Bronchial lymph node (tissue), 1 donor: ENCODE data around the gene SERPINB3.

- PRO-cap, result no peak
These were observed 348 bp downstream of the RNF152 start for GRCh38 chr18:61892466-61892852.

GRCh38 chr18:62437523-62438439, 85.0 kb upstream of the ZCCHC2 start:
- PRO-cap, result no peak

DNA sequence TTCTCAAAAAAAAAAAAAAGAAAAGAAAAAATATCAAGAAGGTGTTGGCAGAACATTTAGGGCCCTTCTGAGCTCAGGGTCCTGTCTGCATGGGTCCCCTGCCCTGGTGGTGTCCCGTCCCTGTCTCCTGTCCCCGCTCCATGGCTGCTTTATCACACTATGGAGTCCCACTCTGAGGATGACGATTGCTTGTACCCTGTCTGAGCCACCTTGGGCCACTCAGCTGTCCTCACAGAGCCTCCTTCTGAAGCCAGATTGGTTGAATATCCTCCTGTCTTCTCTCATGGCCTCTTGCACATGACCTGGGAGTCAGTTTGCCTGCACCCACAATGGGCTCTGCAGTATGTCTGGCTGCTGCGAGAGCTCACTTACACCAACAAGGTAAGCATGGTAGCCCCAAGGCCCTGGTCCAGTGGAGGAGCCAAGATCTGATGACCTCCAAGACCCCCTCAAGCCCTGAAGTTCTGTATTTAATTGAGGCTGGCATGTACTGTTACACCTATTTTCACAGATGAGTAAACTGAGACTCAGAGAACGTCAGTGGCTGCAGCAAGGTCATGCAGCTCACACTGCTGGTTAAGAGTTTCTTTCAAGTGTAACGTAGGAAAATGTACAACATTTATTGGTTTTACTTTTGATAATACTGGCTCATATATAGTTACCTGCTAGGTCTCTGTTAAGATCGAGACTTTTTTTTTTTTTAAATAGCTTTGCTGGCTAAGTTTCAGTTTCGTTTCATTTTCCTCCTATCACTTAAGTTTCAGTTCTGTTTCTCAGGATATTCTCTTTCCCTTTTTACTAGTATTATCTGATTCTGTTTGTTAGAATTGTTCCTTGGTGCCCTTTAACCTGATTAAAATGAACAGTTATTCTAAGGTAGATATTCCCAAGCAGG, 16.9 kb upstream of the ZCCHC2 start:
- PRO-cap, result unidirectional peak, plus-strand start at position 540 of the sequence

- PRO-cap, result no peak
These were observed 2.7 kb downstream of the ZCCHC2 start for GRCh38 chr18:62525537-62526007.

GRCh38 chr18:62544647-62545560, 22.1 kb downstream of the ZCCHC2 start:
- PRO-cap, result unidirectional peak, minus-strand start at chr18:62545194

- PRO-cap, result no peak
These were observed 37.0 kb downstream of the ZCCHC2 start for GRCh38 chr18:62559656-62560363.

- PRO-cap, result no peak
These were observed 89.3 kb downstream of the ZCCHC2 start for GRCh38 chr18:62611977-62612615.

GRCh38 chr18:62632739-62633190, 82.6 kb upstream of the PHLPP1 start:
- PRO-cap, result no peak

- PRO-cap, result no peak
These were observed 20.7 kb downstream of the PHLPP1 start for GRCh38 chr18:62735891-62736605.

DNA sequence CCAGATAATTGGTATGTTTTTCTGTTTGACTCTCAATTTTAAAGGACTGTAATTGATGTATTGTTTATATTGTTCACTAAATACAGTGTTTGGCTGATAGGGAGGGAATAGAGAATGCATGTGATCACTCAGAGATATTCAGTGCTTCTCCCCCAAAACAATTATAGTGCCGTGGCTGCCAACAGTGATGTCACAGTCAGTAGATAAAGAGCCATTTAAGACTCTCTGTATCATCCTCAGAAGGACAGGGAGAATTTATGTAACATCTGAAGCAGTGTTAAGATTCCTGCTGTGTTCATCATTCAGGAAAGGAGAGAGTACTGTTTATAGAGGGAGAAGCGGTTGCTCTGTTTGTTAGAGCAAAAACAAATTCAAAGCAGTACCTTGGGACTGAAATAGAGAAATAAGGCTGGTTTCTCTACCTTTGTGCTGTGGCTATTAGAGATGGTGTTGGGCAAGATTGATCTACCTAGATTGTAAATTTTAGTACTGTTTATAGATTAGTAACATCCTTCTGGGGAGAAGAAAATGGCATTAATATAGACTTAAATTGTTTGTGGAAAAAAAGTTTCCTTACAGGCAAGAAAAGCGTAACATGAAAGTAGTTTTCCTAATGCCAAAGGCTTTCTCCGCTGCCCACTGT, 69.8 kb downstream of the PHLPP1 start:
- PRO-cap, result no peak

DNA sequence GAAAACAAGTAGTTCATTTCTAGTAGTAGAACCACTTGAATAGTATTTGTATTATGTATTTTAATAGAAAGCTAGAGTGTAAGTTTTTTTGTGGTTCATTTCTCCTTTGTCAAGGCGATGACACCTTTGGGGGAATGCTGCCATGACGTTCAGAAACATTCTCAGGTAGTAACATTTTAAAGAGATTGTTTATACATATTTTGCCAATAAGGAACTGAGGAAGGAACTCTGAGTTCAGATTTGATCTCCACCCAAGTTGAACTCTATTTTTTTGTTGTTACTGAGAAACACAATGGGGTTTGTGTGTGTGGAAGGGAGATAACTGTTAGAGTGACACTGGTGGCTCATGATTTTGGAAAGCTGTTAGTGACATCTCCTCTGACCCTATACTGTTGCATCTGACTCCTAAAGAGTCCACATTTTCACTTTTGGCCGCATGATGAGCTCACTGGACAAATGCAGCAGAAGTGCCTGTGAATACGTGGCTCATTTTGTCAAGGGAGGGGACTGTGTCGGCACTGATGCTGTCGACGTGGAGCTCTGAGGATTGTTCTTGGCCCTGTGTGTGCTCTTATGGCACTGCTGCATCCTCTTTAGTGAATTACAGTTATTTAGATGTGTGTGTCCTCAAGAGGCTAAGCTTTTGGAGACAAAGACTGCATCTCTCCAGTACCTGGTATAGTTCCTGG, 135.2 kb downstream of the PHLPP1 start:
- PRO-cap, result no peak

GRCh38 chr18:62999365-62999779, 284.0 kb downstream of the PHLPP1 start:
- PRO-cap, result no peak

DNA sequence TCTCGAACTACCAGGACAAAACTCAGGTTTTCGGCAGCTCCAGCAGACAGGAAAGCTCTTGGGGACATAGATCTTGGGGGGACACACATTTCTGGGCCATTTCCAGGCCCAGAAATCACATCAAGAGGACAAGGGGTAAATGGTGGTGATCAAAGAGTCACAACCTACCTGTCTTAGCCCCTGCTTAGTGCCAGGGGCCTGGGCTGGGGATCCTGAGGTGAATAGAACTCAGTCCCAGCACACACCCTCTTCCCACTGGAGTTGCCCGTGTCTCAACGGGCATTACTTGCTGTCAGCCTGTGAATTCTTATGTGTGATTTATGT, 261.3 kb downstream of the BCL2 start:
- PRO-cap, result no peak

- PRO-cap, result no peak
These were observed 11.7 kb downstream of the KDSR start for GRCh38 chr18:63355160-63355892.

DNA sequence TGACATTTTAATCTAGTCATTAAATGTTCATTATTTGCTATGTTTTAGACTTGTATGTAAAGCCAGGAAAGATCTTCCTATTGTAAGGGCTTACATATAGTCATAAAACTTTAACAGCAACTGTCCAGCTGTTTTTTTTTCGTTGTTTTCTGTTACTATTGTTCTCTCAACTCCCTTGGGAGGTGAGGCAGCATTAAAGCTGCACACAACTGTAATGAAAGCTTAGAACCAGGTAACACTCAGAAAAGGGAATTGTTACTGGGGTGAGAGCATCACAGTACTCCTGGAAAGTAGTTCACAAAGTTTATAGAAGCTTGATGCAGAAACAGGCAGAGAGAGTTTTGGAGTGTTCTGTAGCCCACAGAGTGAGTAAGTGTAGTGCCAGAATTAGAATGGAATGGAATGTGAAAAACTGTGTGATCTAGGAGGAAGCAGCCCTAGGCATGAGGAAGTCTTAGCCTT, 10.7 kb downstream of the SERPINB12 start:
- PRO-cap, result no peak

- PRO-cap, result no peak
These were observed at the start of gene SERPINB3 for GRCh38 chr18:63661731-63662055. Gene SERPINB3 (minus strand): TSS chr18:63661893.

GRCh38 chr18:63889828-63891075, 2.7 kb downstream of the SERPINB2 start:
- PRO-cap, result no peak

DNA sequence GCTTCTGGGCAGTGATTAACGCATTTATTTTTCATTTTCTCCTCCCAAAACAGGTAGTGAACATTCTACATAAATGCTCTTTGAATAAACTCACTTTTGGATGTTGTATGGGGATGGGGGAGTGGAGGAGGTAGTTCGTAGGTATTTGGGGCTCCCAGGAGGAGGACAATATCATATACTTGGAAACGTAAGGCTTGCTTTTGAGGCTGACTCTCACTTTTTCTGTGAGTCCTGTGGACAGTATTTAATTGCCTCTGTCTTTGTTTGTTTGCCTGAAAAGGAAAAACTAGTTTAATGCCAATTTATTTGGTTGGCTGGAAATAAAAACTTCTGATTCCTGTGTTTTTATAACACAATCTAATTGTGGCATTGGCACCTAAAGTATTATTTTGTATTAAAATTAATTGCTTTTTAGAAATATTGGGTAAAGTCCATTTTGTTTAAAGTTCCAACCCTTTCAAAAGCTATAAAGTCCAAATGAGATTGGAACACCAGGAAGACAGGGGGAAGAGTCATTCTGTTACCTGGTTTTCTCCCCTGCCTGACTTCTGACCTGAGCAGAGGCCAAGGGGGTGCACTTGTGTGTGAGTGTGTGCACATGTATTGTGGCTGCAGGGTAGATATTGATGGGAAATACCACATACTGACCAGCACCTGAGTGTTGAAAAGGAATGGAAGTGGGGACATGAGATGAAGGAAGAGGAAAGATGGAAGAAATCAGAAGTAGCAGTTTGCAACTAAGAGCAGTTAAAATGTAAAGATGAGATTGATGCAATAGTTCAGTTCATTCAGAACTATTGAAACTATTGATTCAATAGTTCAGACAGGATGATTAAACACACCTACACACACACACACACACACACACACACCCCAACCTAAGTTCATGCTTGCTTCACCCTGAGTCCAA, 4.6 kb downstream of the SERPINB8 start:
- PRO-cap, result no peak

- PRO-cap, result no peak
These were observed 693.3 kb upstream of the CDH7 start for GRCh38 chr18:65057352-65058004.

- PRO-cap, result no peak
These were observed 295.2 kb upstream of the CDH7 start for GRCh38 chr18:65455605-65456069.